Metastatic Liver Carcinoma in the Adrenal Gland (tissue), 2 donors: ENCODE measurements around the genes SMIM8 and C6orf163.

DNA sequence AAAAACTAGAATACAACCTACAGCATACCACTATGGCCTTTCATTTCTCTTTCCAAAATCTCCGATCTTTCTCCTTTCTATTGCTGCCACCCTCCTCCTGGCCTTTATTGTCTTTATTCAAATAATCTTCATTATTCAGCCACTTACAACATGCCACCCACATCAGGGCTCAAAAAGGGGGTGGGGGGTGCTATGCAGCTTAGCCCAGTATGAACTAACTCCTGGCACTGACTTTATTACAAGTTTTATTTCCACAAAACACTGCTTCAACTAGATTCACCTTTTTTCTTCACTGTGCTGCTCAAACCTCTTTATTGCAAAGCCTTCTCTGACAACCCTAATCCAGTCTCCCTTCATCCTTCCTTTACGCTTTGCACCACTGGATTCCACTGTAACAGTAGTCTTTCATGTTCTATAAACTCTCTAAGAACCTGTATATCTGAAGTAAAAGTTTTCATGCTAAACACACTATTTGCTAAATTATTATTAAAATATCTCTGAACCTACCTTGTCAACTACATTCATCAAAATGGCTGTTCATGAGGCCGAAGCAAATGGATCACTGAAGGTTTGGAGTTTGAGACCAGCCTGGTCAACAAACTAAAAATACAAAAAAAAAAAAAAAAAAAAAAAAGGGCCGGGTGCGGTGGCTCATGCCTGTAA, 13.6 kb downstream of the SYNCRIP start:
- PRO-cap, 2 experiments, result no peak in any of the 2 experiments

DNA sequence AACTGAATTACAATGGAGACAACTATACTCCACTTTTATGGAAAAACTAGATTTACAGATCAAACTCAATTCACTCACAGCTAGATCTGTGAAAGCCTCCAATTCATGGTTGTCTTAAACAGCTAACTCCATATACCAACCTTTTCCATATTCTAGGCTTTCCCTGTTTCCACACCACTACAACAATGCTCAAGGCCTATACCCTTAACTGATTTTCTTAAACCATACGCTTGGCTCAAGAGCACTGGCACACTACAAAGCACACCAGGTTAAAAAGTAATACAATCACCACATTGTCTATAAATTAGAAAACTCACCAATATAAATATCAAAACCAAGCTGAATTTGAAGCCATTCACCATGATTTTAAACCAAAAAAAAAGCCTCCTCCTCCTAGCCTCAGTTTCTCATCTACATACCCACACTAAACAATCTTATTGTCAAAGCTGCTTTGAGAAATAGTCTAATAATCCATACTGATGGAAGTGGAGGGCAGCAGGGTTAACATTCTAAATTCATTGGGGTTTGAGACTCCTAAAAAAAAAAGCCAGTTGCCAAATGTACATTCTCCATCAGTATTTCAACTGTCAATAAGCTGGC, 3.3 kb downstream of the SYNCRIP start:
- PRO-cap, 2 experiments, result no peak in any of the 2 experiments

- PRO-cap, 2 experiments, result no peak in any of the 2 experiments
Measured at GRCh38 chr6:85644383-85644581, 1.6 kb upstream of the SYNCRIP start.

DNA sequence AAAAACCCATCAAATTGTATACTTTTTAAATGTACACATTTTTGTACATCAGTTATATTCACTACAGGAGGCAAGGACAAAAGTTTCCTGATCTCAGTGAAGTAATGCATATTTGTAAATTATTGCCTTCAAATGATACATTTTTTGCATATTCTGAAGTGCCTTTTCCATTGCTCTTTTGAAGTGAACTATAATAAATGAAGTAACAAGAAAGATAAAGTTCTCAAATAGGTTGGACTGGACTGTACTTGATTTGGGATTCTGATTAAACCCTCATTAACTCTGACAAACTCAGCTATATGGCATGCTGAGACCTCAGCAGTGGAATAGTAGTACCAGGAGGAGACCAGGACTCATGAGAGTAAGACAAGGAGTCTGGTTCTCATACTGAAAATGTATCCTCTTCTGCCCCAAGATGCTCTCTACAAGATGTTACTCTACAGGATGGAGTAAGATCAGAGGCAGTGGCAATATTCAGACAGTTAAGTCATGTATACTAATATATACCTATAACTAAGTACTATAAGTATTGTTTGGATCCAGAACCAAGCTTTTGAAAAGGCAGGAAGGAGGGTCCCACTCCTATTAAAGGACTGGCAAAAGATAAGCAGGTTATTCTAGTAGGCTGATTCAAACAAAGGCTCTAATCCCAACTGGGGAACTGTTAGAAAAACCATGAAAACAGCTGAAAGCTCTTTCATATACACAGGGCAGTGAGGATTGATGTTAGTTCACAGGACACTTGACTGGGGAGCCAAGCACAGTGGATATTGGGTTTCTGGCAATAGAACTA, 31.9 kb upstream of the SYNCRIP start:
- PRO-cap, 2 experiments, result no peak in any of the 2 experiments

DNA sequence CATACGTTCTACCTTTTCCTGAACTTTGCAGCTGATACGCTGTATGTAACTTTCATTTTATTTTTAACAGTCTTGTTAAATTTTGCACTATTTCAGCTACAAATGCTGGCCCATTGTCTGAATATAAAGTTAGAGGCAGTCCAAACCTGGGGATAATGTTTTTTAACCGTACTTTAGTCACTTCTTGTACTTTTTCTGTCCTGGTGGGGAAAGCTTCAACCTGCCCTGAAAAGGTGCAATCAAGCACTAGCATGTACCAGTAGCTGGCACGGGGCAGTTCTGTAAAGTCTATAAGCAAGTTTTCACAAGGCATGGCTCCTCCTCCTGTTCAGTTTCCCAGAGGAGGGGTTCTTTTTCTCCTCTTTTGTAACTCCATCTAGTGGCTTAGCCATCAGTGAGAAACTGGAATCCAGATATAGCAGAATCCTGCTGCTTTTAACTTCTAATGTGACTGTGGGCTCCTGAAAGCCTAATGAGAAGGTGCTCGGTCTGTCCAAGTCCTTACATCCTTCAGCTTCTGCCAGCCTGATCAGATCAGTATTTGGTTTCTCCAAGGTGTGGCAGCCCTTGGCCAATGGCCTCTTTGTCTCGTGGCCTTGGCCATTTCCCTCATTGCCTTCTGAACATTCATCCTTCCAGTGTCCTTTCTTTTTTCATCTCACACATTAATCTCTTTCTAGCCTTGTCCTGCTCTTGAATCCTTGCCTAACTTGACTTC, 221.8 kb upstream of the SYNCRIP start:
- PRO-cap, 2 experiments, result no peak in any of the 2 experiments

GRCh38 chr6:85966825-85967270, 324.2 kb upstream of the SYNCRIP start:
- PRO-cap, 2 experiments, result no peak in any of the 2 experiments

DNA sequence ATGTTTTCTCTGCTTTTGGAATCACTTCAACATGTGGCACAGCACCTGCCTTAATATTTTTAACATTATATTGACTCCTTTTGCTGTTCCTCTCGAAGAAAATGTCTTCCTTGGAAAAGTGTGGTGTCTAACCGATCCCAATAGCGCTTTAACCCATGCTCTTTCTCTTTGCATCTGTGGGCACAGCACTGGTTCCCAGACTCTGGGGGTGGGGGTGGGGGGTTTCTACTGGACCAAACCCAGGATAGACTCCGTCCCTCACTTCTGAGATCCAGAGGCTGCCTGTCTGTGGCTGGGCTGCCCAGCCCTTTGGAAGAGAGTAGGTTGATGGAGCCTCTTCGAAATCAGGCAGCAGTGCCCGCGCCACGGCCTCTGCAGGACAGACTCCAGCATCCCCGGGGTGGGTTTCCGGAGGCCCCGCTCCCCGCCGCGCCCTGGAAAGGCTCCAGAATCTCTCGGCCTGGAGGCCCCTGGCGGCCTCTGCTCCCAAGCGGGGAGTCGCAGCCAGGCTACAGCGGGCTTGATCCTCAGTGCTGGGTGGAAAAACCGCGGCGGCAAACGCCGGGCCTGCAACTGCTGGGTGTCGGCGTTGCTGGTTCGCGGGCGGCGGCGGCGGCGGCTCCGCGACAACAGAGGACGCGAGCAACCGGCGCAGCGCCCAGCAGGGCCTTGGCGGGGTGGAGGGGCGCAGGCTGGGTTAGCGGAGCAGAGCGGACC, 3.8 kb upstream of the ZNF292 start:
- PRO-cap, 2 experiments, result no peak in any of the 2 experiments

- PRO-cap, 2 experiments, result peak in 1 of 2 experiments; most common plus-strand start chr6:87152380 (in 1); most common minus-strand start chr6:87152287 (in 1)
Measured at GRCh38 chr6:87152167-87152971, 3.0 kb upstream of the ZNF292 start.

- PRO-cap, 2 experiments, result no peak in any of the 2 experiments
Measured at GRCh38 chr6:87182128-87182878, 26.9 kb downstream of the ZNF292 start.

DNA sequence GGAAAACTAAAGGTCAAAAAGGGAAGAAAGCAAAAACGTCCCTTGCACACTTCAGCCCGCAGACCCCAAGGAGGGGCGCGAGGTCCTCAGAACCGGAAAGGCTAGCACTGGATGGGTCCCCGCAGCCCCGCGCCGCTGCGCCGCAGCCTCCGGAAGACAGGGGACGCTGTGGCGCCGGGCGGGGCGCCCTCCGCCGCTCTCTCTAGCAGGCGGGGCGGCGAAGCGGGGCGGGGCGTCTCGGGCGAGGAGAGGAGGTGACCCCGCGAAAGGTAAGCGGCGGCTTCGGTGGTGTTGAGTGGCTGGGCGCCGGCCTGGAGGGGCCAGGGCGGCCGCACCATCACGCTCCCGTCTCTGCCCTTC, at the start of gene SMIM8:
SMIM8 (plus strand) TSS at position 225 of the 360 bp plus-strand sequence.
- PRO-cap, 2 experiments, result peak in 2 of 2 experiments; most common plus-strand start position 279 of the sequence (in 2)

DNA sequence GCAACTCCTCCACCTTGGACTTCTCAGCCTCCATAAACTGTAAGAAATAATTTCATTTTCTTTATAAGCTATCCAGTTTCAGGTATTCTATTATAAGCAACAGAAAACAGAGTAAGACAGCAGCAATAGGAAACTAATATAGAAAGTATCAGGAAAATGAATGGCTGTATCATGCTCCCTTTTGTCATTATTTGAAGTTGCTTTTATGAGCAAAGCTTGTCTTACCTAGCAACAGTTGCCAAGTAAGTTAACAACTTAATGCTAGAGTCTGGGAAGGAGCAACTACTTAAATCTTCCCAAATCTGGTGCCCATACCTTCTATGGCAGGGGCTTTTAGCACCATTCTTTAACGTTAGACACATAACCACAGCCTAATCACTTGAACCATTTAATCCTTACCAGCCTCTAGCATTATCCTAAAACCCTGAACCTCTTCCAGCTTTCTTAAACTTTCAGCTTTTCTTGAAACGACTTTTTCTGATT, at the start of gene C6orf163:
C6orf163 (plus strand) TSS at position 245 of the 483 bp plus-strand sequence.
- PRO-cap, 2 experiments, result no peak in any of the 2 experiments

DNA sequence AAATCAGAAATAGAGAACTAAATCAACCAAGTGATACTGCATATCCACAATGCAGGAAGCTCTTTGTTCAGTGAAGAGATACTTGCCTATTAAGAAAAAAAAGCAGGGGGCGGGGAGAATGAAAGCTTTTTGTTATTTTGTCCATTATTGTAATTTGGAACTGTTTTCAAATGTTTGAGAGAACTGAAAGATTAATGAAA, 21.2 kb upstream of the CFAP206 start:
- PRO-cap, 2 experiments, result no peak in any of the 2 experiments

DNA sequence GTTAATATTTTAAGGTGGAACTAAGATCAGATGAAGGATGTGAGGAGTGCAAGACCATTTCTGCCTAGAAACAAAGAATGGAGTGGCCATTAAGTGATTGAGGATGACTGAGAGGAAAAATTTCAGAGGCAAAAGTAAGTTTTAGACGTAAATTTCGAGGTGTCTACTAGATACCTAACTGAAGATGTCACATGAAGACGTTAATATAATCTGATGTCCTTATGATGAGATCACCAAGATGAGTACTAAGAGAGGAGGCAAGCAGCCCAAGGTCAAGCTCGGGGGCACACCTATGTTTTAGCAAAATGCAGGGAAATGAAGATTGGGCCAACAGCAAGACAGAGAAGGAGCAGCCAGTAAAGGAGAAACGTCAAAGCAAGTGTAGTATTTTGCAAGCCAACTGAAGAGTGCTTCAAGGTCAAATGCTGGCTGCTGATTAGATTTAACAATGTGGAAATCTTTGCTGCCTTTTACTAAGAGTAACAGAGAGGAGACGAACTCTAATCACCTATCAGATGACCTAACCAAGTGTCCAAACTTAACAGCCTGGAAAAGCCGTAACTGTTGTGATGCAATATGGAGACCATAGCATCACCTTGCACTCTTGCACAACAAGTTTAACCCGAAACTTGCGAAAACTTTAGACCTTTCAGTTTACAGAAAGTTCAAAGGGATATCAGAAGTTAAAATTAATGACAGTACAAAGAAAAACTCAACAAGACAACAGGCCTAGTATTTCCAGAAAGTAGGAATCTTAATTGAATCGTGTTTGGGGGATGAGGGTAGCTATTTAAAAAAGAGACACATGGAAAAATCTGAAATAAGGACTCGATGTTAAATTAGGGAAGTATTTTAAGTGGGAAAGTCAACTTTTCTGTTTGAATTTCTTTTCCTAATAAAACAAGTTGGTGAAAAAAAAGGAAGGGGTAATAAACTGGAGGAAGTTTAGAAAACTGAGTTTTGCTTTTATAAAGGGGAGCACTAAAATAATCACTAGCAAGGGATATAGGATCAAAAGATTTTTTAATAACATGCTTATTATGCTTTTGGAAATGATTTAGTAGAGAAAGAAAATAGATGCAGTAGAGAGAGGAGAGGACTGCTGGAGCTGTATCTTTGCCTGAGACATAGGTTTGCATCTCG, 30.4 kb downstream of the AKIRIN2 start:
- PRO-cap, 2 experiments, result peak in 2 of 2 experiments; most common plus-strand start position 695 of the sequence (in 1); most common minus-strand start position 409 of the sequence (in 2)

GRCh38 chr6:87825630-87826102, 123.6 kb upstream of the AKIRIN2 start:
- PRO-cap, 2 experiments, result no peak in any of the 2 experiments

GRCh38 chr6:87922573-87923572, 124.8 kb upstream of the SPACA1 start:
- PRO-cap, 2 experiments, result no peak in any of the 2 experiments

GRCh38 chr6:88120376-88120792, 45.8 kb downstream of the CNR1 start:
- PRO-cap, 2 experiments, result no peak in any of the 2 experiments

GRCh38 chr6:88165775-88166142, 388 bp downstream of the CNR1 start:
- PRO-cap, 2 experiments, result no peak in any of the 2 experiments

GRCh38 chr6:89079087-89079509, 1.5 kb upstream of the PNRC1 start:
- PRO-cap, 2 experiments, result no peak in any of the 2 experiments

DNA sequence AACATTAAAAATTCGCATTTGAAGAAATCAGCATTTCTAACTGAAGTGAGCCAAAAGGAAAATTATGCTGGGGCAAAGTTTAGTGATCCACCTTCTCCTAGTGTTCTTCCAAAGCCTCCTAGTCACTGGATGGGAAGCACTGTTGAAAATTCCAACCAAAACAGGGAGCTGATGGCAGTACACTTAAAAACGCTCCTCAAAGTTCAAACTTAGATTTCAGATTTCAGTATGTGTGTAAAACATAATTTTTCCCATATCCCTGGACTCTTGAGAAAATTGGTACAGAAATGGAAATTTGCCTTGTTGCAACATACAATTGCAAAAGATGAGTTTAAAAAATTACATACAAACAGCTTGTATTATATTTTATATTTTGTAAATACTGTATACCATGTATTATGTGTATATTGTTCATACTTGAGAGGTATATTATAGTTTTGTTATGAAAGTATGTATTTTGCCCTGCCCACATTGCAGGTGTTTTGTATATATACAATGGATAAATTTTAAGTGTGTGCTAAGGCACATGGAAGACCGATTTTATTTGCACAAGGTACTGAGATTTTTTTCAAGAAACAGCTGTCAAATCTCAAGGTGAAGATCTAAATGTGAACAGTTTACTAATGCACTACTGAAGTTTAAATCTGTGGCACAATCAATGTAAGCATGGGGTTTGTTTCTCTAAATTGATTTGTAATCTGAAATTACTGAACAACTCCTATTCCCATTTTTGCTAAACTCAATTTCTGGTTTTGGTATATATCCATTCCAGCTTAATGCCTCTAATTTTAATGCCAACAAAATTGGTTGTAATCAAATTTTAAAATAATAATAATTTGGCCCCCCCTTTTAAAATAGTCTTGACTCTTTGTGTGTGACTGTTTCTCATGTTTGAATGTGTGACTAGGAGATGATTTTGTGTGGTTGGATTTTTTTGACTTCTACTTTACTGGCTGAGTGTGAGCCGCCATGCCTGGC, 3.7 kb downstream of the PNRC1 start:
- PRO-cap, 2 experiments, result no peak in any of the 2 experiments

- PRO-cap, 2 experiments, result no peak in any of the 2 experiments
Measured at GRCh38 chr6:89186526-89186889, 30.6 kb downstream of the GABRR1 start.